Measurements from ENCODE around the gene MAP4K4.

GRCh38 chr2:99771541-99771990, 281.7 kb upstream of the REV1 start:
- PRO-cap = no peak
- RRBS = no CpG with 5 or more reads among the region's 5 CpGs

DNA sequence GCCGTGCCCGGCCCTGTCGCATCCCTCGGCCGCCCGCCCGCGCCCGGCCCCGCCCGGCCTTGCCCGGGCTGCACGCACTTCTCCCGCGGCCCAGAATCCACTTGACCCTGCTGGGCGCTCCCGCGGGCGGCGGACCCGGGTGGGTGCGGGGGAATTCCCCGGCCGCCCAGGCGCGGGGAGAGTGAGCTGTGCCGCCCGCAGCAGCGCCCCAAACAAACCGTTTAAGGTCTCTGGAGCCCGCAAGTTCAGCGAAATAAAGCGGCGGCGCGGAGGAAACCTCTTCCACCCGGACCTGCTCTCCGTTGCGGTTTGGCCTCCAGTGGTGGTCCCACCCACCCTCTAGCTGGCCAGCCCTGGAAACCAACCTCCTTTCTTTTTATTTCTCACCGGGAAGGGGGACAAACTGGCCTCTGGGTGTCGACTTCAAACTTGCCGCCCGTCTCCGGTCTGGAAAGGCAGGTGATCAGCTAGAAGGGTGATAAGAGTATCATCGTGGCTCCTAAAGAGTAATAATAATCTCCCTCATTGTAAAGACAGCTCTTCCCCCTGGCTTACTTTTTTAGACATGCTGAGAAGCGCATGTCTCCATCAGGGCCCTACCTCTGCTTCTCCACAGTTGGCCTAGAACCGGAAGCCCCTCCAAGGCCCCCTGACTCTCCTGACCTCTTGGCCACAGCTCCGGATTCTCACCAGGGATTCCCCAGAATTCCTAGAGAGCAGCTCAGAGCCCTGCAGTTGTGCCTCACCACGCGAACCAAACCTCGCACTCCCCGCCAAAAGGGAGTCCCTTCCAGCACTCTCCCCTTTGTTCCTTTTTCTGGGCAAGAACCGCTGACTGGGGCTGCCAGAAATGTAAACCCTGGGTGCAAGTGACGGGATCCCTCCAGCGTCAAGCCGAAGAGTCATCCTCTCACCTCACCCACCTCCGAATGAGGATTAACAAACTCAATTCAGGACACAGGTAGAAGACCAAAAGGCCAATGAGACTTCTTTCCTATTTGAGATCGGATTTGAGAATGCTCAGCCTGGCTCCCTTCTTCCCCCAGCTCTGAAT, 36.9 kb downstream of the AFF3 start:
- PRO-cap = no peak
- RRBS = 25% methylated on average over 29 of the region's 58 CpGs

DNA sequence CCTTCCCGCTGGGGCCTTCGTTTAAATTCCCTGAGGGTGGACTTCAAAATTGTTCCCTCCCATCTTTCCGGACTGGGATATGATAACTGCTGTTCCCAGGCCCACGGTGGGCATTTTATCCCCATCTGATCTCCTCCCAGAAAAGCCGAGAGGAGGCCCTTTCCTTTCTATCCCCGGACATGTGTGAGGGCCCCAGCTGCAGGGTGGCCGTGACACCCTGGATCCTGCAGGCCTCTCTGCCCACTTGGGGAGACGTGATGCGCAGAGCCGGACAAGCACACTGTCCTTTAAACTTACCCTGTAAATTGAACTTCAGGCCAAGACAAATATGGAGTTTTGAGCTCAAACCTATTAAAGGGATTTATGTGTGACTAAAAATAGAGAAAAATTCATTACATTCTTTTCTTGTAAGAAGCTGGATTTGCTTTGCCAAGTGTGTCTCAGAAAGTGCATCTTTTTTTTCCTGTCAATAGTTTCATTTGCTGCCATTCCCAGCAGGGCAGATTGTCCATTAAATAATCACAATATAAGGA, 54.6 kb upstream of the AFF3 start:
- PRO-cap = no peak
- RRBS = 81% methylated on average over 7 of the region's 10 CpGs

GRCh38 chr2:100320468-100321170, 1.7 kb downstream of the LONRF2 start:
- PRO-cap = no peak
- RRBS = no CpG with 5 or more reads among the region's 17 CpGs

DNA sequence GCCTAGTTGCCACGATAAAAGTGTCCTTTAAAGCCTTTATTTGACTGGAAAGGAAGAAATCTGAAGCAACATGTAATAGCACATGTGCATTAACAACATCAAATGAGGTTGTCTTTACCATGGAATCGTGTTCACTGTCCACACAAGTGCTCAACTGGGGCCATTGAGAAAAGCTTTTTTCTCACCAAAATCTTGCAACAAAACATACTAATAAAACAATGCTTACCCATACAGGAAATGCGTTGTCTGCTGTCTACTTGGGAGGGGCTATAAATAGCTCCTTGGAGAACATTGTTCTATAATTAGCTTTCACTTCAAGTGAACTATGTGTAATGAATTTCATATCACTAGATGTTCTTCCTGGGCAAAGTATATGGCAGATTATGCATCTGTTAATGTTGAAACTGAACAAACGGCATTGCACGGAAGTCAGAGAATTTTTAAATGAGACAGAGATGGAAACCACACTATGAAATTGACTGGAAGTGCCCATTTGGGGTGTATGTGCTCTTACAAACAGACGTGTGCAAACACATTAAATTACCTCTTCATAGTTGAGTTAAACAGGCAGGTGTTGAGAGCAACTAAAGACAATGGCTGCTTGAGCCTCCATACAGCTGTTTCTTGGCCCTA, 6.4 kb upstream of the NPAS2 start:
- PRO-cap = no peak
- RRBS = no CpG with 5 or more reads among the region's 6 CpGs

GRCh38 chr2:100822669-100823137, 2.8 kb downstream of the NPAS2 start:
- PRO-cap = no peak
- RRBS = no CpG with 5 or more reads among the region's 8 CpGs

DNA sequence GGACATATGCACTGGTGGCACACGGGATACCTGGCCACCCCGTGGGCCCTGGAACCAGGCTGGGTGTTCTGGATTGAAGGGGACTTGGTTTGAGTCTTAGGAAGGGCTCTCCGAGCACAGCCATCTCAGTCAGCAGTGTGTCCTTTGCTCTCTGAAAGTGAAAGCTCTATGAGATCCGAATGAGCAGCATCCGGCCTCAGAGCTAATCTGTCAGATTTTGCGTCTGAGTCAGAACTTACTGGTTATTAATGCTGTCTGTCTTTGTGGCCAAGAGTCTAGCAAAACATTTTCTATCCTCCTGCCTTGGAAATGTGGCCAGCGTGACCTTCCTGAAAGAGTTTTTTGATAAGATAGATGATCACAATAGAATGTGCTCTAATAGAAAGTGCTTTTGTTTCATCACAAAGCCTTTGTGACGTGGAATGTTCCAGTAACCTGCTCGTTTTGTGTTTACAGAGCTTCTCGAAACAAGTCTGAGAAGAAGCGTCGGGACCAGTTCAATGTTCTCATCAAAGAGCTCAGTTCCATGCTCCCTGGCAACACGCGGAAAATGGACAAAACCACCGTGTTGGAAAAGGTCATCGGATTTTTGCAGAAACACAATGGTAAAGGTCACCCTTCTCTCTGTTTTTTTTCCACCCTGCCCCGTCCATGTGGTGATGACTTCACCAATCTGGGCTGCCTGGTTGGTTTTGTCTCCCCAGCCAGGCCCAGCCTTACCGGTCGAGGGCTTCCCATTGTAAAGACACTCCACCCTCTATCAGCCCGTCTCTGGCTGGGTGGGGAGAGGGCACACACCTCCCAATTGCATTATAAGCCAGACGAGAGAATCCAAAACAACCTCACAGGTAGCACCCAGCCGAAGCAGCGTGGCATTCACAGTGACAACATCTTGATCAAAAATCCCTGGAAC, 77.1 kb upstream of the RPL31 start:
- PRO-cap = no peak
- RRBS = no CpG with 5 or more reads among the region's 23 CpGs

DNA sequence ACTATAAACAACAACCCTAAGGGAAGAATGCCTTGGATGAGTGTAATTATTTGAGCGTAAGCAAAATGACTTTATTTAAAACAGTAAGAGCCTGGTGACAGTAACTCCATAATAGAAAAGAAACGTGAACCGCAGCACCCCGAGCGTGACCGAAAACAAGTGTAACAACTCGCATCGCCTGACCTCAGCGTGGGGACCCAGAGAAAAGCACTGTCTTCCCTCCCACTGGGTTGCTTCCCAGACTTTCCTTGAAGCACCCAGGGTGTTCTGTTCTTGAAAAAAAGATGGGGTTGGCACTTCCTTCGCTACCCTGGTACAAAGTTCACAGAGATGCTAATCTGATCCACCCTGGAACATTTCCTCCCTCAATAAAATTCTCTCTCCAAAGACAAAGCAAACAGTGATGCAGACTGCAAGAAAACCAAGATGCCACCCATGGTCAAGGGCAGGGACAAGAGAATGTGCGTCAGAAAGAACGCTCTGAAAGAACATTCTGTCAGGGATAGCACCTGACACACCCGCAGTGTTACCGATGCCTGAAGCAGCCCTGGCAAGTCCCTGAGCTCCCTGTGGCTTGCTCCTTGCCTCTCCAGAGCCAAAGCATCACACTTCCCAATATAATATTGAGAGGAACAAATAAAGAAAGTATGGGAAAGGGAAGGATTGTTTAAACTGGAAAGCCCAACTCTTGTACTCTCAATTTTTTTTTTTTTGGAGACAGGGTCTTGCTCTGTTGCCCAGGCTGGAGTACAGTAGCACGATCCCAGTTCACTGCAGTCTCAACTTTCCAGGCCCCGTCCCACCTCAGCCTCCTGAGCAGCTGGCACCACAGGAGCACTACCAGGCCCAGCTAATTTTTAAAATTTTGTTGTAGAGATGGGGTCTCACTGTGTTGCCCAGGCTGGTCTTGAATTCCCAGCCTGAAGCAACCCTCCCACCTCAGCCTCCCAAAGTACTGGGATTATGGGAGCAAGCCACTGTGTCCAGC, 70.8 kb downstream of the TBC1D8 start:
- PRO-cap = no peak
- RRBS = no CpG with 5 or more reads among the region's 16 CpGs

GRCh38 chr2:101145495-101145935, 5.7 kb downstream of the TBC1D8 start:
- PRO-cap = no peak
- RRBS = no CpG with 5 or more reads among the region's 2 CpGs

DNA sequence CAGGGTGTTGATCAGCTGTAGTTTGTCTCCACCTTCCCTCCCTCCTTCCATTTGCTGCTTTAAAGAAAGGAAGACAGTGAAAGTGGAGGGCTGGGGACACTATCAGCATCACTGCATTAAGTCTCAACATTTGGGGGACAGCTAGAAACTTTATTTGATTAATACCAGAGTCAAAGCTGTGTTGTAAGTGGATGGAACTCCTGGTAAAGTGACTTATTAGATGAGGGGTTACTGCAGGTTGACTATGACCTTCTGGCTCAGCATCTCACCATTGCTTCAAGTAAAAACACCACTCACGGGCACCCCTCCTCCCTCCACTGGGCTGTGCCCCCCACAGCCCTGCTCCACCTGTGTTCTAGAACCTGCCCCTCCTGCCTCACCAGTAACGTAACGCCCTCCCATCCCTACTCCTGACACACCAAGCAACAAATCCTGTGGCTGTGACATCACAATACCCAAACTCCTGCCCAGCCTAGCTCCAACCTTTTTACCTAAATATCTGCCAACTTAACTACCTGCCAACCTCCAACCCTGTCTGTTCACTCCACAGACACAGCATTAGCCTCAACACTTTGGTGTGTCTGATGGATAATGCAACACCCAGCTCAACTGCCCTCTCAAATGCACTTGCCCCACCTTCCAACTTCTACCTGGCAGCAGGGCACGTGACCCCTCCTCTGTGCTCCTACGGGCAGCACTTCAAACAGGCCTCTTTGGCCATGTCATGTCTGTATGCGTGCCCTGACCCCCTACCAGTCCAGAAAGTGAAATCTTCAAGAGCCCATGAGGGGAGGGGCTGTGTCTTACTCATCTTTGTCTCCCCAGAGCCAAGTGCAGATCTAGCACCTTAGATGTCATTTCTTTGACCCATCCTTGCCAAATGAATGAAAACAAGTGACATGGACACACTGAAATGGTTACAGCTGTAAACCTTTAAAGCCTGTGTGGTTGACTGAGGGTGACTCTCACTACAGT, 25.7 kb downstream of the RNF149 start:
- PRO-cap = no peak
- RRBS = no CpG with 5 or more reads among the region's 6 CpGs

DNA sequence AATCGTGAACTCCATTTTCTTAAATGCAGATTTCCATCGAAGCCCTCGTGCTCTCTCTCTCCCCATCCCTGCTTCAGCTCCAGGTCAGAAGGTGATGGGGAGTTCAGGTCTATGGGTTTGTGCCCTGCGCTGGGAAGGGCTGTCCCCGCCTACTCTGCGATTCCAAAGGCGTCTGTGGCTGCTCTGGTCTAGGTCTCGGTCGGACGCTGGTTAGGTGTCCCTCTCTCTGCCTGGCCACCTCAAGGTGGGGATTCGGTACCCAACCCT, 856 bp downstream of the CREG2 start:
- PRO-cap = bidirectional peak, plus-strand start at position 175 of the sequence, minus-strand start at position 93 of the sequence
- RRBS = no CpG with 5 or more reads among the region's 11 CpGs

- PRO-cap = no peak
- RRBS = no CpG with 5 or more reads among the region's 9 CpGs
Observed at GRCh38 chr2:101625410-101625951, 72.0 kb upstream of the MAP4K4 start.

- PRO-cap = no peak
- RRBS = no CpG with 5 or more reads among the region's 16 CpGs
Observed at GRCh38 chr2:101630083-101630853, 67.2 kb upstream of the MAP4K4 start.

- PRO-cap = bidirectional peak, plus-strand start at chr2:101697340, minus-strand start at chr2:101697441; bidirectional peak, plus-strand start at chr2:101697707, minus-strand start at chr2:101697596
- RRBS = 3% methylated on average over 89 of the region's 160 CpGs
Observed at GRCh38 chr2:101697294-101698373, at the start of gene MAP4K4. TSS of gene MAP4K4 (plus strand) at chr2:101697707.

- PRO-cap = no peak
- RRBS = no CpG with 5 or more reads among the region's 4 CpGs
Observed at GRCh38 chr2:101834180-101834664, 136.7 kb downstream of the MAP4K4 start.

DNA sequence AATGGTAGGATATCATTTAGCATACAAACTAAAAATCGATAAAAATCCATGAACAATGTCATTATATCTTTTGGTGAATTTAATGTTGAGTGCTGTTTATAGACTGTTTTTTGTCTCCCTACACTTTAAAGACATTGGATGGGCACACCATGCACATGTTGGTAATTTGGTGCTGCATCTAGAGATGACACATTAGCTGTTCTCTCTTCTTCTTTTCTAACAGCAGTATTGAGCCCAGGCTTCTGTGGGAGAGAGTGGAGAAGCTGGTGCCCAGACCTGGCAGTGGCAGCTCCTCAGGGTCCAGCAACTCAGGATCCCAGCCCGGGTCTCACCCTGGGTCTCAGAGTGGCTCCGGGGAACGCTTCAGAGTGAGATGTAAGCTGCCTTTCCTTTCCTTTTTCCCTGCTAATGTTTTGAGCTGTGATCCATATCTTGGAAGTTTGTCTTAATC, 125.5 kb upstream of the IL1R2 start:
- PRO-cap = no peak
- RRBS = no CpG with 5 or more reads among the region's 4 CpGs

DNA sequence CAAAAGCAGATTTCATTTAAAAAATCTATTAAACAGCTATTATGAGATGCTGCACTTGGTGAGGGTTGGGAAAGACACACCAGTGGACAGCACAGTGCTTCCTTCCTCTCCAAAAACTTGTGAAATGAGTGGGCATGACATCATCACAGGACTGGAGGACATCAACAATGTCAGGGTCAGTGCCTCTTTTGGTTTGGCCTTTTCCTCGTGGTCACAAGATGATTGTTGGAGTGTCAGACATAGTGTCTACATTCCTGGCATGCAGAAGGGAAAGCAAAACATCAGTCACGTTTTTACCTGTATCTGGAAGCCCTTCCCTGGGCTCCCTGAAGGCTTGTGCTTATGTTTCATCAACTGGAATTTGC, 49.6 kb downstream of the IL1R2 start:
- PRO-cap = no peak
- RRBS = no CpG with 5 or more reads among the region's 2 CpGs

- PRO-cap = no peak
- RRBS = no CpG with 5 or more reads among the region's 9 CpGs
Observed at GRCh38 chr2:102057813-102058330, 66.1 kb downstream of the IL1R2 start.

GRCh38 chr2:102061122-102061849, 69.5 kb downstream of the IL1R2 start:
- PRO-cap = no peak
- RRBS = no CpG with 5 or more reads among the region's 10 CpGs

DNA sequence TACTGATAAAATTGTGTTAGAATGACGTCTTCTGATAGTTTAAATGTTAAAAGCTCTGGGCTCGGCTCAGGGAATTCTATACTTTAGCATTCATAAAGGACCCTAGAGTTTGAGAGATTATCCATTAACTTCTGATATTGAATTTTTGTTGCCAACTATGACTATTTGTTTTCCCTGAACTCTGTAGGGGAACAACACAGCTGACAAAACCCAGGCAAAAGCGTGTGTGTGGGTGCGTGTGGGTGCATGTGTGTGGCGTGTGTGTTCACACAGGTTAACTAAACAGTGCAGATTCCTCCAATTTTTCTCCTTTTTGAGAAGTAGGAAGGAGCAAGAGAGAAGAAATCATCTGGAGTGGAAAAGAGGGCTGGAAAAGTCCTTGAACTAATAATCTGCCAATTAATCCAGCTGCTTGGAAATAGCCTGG, 40.8 kb upstream of the IL1R1 start:
- PRO-cap = no peak
- RRBS = no CpG with 5 or more reads among the region's 5 CpGs

Measured in Caco-2 (cell line).